Vein endothelial cell (primary cell): ENCODE data around the gene CMPK1.

DNA sequence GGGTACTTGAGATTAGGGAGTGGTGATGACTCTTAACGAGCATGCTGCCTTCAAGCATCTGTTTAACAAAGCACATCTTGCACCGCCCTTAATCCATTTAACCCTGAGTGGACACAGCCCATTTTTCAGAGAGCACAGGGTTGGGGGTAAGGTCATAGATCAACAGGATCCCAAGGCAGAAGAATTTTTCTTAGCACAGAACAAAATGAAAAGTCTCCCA lies 10.6 kb downstream of the IPP start:
- CAGE, long polyA plus RNA: no peak

DNA sequence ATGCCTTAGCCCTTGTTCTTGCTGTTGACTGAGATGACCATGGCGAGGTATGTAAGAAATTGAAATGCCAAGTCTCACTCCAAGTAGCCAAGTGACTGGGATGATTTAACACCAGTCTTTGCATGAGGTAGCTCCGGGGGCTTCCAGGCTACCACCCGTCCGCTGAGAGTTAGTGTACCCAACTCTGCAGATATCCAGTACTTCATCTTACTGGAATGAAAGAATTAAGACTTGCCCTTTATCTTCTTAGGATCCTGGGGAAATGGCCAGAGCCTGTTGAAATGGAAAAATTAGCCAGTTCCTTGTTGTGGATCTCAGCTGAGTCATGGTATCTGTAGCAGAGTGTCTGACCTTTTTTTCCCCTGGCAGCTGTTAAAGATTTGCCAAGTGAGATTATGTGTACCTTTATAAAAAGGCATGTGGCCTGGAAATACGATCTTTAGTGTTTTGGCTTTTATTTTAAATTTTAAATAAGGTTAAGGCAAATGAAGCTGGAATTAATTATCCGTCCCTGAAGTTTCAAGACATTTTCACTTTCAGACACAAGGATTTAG lies 151.1 kb downstream of the MAST2 start:
- CAGE, long polyA plus RNA: no peak

DNA sequence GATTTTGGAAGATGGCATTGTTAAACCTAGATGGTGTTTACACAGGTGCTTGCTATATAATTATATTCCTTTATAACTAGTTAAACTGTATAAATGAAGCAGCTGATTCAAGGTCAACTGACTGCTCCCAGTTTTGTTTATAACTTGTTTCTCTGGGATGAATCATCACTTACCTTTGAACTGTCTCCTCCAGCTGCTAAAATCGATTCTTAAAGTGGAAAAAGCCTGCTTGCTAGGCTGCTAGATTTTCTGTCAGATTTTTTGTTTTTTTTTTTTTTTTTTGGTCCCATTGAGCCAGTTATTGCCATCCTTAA lies 153.3 kb downstream of the PIK3R3 start:
- CAGE, long polyA plus RNA: no peak

DNA sequence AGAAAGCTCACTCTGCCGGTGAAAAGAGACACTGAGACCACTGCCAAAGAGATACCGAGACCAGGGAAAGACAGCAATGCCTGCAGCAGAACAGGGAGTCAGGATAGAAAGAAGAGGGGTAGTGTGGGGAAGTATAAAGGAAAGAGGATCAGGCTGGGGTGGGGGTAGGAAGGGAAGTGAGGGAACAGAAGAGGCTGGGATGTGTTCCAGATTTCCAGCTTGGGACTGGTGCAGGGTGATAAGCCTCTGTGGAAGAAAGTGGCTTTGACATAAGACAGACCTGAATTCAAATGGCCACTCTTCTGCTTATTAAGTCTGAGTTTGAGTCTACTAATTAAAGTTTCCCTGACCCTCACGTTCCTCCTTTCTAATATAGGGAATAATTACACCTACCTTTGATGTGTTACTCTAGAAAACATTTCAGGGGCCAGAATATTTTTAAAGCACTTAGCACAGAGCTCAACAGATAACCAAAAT lies 105.8 kb downstream of the PIK3R3 start:
- CAGE, long polyA plus RNA: no peak

- CAGE, long polyA plus RNA: no peak
These were observed 1.5 kb upstream of the TSPAN1 start for GRCh38 chr1:46173192-46173995.

DNA sequence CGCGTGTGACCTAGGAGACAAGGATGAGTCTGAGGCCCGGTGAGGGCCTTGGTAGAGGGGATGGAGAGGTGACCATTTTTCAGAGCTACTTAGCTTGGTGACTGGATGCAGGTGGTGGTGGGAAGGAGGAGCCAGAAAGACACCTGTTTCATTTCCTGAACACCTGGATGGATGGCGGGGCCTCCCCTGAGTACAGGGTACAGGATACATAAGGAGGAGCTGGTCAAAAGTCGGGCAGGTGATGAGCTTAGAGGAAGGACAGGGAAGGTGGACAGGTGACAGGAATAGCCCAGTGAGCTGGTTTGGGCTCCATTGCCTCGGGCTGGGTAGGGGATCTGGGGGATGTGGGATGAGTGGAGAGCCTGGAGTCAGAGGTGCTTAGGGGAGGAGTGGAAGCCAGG lies 6.3 kb downstream of the FAAH start:
- CAGE, long polyA plus RNA: no peak

- CAGE, long polyA plus RNA: no peak
These were observed 2.0 kb downstream of the TMEM275 start for GRCh38 chr1:46533167-46533908.

GRCh38 chr1:46686612-46687044 lies 15.0 kb downstream of the TEX38 start:
- CAGE, long polyA plus RNA: no peak

DNA sequence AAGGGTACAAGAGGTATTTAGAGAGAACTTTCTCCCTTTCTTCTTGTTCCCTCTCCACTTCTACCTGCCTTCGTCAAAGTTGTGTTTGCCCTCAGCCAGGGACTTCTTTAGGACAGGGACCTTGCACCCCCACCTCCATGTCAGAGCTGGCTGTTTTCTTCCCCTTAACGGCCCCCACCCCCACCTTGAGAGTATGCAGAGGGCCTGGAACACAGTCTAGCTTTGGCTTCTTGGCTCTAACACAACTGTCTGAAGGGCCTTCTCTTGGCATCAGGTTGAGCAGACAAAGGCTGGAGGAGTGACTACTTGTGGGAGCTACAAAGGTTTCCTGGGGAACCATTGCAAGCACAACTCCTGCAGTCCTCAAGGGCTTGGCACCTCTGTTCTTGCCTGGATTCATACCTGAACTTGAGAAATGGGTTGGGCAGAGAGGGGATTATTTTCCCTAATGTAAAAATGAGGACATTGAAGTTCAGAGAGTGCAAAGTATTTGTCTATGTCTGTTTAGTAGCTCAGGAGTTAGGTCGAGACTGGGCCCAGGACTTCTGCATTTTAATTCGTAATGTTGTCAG lies 2.5 kb downstream of the CYP4B1 start:
- CAGE, long polyA plus RNA: no peak

GRCh38 chr1:46960878-46961603 lies 19.8 kb upstream of the CYP4A11 start:
- CAGE, long polyA plus RNA: no peak

DNA sequence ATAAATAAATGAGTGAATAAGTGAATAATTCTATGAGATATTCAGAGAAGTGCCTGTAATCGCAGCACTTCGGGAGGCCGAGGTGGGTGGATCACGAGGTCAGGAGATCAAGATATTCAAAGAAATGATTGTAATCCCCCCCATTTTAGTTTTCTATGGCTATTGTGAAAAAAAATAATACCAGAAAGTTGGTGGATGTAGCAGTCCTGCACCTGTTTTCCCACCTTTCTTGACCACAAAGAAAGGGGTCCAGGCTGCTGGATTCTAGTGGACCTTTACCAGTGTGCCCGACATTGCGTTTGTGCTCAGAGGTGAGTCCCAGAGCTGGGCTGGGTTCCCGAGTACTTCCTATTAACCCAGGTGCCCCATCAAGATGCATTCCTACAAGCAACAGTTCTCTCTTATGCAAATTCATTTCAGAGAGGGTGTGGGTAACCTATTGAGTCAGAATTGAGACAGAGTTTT lies 7.6 kb upstream of the CYP4A22 start:
- CAGE, long polyA plus RNA: no peak

DNA sequence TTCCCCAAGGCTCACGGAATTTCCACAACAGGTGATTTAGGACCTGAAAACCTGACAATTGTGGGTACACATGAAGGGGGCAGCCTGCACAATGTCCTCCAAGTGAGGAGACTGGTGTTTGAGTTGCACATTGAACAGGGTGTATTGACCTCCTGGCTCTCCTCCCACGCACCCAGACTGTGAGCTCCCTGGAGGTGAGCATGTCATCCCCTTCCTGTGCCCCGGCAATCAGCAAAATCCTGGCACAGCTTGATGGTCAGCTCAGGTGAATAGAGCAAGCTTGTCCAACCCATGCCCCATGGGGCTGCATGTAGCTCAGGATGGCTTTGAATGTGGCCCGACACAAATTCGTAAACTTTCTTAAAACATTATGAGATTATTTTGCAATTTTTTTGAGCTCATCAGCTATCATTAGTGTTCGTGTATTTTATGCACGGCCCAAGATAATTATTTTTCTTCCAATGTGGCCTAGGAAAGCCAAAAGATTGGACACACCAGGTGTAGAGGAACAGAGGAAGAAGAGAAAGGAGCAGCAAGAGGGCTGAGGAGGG lies 1.1 kb downstream of the CYP4A22 start:
- CAGE, long polyA plus RNA: no peak

DNA sequence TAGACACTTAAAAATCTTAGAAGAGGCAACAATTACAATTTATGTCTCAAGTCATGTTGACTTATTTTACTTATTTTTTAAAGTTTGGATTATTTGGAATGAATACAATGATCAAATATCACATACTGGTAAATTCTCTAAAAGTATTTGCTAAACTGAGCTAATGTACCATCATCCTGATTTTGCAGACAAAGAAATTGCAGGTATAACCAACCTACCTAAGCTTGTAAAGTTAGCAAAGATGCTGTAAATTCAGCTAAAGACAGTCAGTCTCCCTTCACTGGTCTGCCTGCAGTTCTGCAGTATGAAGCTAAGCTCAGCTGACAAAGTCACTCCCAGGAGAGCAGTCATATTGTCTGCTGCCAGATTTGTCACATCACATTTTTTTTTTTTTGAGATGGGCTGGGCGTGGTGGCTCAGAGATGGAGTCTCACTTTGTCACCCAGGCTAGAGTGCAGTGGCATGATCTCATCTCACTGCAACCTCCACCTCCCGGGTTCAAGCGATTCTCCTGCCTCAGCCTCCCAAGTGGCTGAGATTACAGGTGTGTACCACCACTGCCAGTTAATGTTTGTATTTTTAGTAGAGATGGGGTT lies 8.9 kb upstream of the CMPK1 start:
- CAGE, long polyA plus RNA: no peak

GRCh38 chr1:47333420-47334406 lies at the start of gene CMPK1:
Gene CMPK1, plus strand, starts transcription at chr1:47333790.
- CAGE, long polyA plus RNA: no peak

DNA sequence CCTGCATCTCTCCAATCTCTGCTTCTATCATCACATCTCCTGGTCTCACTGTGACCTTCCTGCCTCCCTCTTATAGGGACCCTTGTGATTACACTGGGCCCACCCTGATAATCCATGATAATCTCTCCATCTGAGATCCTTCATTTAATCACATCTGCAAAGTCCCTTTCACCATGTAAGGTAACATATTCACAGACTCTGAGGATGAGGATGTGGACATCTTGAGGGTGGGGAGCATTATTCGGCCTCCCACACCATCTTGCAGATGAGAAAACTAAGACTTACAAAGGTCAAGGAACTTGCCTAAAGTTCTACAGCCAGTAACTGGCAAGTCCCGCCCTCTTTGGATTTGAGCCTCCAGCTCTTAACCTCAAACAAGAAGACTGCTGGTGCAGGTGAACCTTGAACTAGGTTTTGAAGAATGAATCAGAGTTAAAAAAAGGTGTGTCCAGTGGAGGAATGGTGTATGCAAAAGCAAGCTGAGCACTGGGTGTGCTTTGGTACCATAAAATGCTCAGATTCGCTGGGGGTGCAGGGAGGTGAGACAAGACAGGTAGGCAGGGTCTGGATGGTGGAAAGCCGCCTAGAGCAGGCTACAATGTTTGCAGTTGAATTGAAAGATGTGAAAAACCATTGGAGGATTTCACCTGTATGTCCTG lies 39.6 kb downstream of the FOXD2 start:
- CAGE, long polyA plus RNA: no peak

DNA sequence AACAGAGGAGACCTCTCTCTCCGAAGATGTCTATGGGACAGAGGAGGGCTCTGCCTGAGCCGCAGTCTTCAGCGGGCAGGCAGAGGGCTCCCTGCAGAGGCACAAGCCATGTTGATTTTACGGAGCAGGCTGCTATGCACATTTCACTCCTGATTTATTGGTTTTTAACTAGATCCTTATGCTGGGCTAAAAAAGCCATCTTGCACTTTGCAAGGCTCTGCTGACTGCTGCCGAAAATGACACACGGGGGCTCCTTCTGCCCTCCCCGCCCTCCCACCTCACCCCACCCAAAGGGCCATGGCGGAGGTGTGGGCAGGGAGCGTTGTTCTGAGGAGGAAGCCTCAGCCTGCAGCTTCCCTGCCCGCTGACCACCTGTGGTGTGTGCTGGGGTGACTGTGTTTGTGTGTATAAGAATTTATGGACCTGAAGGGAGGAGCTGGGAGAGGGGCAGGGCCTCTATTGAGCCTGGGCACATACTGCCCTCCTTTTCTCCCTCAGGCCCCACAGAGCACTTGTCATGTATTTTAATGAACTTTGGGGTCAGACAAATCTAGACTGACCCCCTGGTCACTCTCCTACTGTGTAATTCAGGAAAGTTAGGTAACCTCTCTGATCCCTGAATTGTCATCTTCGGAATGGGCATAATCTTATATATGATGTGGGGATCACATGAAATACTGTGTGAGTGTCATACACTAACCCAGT lies 71.3 kb downstream of the FOXD2 start:
- CAGE, long polyA plus RNA: no peak

- CAGE, long polyA plus RNA: no peak
These were observed 95.6 kb downstream of the FOXD2 start for GRCh38 chr1:47533430-47533863.

DNA sequence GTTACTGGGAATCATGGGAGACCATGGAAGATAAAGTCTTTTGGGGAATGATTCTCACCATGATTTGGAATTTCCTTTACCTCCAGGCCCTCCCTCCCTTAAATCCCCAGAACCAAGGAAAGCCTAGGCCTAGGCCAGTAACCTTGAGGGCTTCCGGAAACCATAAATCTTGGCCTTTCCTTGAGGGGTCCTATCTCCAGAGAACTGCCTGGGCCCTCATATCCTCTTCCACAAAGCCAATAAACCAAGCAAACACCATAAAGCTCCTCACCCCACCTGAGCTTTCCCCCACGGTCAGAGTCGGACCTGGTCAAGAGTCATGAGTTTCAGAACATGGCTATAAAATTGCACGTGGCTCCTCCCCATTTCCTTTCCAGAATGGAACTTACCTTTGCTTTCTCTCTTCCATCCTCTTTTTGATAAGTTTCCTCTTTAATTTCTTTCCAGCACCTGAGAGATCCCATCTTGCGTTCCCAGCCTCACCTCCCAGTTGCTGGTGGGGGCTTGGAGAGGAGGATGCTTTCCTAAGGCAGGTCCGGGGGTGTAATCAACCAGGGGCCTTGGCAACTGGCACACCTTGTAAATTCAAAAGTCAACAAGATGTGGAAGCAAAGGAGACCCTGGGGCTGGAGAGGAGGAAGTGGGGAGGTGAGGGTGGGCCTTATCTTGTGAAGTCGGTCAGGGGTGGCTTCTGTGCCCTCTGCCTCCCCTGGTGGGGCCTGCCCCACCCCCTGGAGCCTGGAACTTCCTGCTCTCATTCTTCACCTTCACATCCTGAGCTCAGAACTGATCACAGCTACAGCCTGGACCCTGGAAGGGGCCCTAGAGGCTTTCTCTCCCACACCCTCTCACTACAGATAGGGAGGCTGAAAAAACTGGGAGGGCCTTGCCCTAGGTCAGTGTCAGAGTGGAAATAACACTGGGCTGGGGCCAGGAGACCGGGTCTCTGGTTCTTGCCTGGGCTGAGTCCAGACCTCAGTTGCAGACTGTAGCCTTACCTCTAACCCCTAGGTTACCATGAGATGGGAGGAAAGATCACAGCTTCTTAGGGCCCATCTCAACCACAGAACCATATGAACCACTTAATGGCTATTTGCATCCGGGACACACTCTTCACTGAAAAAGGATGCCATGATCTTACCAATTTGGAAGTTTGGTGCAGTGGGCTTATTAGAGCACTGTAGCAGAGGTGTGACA lies 260.1 kb downstream of the FOXD2 start:
- CAGE, long polyA plus RNA: no peak

DNA sequence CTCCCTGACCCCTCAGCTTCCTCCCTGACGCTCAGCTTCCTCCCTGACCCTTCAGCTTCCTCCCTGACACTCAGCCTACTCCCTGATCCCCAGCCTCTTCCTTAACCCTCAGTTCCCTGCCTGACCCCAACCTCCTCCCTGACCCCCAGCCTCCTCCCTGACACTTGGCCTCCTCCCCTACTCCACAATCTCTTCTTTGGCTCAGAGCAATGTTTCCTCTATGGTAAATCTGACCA lies 263.9 kb downstream of the FOXD2 start:
- CAGE, long polyA plus RNA: no peak

DNA sequence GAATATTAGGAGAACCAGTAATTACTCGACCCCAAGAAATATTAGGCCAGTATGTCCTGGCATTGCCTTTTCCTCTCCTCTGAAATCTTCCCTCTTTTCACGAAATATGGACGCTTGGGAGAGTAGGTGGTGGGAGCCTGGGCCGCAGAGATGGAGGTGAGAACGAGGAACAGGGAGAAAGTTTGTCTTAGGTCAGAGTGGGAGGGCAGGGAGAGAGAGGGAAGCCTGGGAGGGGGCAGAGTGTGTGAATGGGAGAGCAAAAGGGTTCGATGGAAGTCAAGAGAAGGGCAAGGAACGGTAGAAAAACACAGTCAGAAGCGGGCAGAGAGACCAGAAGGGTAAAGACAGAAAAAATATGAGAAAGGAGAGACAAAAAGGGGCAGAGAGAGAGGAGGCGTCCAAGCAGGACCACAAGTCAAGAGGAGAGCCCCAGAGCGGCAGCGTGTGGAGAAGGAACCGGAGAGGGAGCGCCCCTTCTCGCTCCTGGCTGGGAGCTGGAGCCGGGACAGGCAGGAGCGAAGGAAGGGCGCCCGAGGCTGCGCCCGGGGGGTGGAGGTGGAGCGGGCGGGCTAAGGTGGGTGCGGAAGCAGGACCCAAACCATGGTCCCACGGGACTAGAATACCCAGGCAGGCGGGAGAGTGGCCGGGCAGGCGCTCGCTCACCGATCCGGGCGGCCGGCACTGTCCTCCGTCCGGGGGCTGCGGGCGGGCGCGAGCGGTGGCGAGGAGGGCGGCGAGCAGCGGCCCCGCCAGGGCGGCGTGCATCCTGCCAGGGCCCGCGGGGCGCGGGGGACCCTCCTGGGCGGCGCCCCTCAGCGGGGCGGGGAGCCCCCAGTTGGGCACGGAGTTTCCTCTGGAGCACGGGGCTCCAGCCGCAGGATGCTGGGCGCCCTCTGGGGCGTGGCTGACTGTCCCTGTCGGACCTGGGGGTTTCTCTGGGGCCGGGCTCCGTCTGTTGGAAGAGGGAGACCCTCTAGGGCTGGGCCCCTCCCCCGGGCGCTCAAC lies 858 bp downstream of the TRABD2B start:
- CAGE, long polyA plus RNA: no peak